Mesenchymal stem cell of Wharton's jelly (primary cell): ENCODE data around the gene MAB21L4.

GRCh38 chr2:239318850-239320006, 81.6 kb downstream of the HDAC4 start:
- CAGE, long polyA plus RNA: no peak

- CAGE, long polyA plus RNA: no peak
These were observed 72.4 kb downstream of the HDAC4 start for GRCh38 chr2:239328111-239329225.

GRCh38 chr2:239348441-239349068, 52.3 kb downstream of the HDAC4 start:
- CAGE, long polyA plus RNA: no peak

DNA sequence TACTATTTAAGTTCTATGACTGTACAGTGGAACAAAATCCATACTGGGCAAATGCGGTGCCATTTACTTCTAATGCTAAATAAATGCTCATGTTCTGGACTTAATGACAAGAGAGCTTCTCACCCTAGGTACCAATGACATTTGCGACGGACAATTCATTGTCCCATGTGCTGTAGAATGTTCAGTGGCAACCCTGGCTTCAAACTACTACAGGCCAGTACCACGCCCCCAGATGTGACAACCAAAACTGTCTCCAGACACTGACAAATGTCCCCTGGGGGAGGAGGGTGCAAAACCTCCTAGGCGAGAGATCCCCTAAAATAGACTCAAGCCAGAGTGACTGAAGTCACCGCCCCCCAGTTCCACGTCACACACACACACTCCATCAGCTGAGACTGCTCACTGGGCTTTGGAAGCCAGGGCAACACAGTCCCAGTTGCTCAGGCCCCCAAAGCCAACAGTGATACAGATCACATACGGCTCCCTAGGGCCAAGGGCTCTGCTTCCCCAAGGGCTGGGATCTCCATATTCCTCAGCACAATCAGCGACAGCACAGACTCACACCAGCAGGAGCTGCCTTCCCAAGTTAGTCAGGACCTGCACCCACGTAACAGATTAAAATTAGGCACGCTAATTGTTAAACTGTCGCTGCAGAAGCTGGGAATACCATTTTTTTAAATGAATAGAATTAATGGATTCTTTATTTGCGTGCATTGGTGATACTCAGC, 19.1 kb downstream of the HDAC4 start:
- CAGE, long polyA plus RNA: no peak

DNA sequence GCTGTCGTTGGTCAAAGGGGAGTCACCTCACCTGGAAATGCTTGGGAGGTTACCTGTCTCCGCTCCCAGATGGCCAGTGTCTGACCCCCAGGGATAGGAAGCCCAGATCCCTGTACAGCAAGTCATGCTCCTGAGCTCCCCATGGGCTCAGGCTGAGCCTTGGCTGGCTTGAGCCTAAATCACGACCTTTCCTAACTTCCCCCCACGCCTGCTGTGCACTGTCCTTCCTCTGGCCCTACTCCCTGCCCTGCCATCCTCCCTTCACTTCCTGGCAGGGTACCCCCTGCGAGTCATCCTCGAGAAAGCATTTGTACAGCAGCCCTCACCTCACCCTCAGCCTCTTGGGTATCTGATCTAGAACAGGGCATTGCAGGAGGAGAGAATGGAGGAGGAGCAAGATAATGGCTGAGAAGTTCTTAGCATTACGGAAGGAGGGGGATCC, 9.2 kb upstream of the HDAC4 start:
- CAGE, long polyA plus RNA: no peak

GRCh38 chr2:239500675-239501718, 100.2 kb upstream of the HDAC4 start:
- CAGE, long polyA plus RNA: no peak

DNA sequence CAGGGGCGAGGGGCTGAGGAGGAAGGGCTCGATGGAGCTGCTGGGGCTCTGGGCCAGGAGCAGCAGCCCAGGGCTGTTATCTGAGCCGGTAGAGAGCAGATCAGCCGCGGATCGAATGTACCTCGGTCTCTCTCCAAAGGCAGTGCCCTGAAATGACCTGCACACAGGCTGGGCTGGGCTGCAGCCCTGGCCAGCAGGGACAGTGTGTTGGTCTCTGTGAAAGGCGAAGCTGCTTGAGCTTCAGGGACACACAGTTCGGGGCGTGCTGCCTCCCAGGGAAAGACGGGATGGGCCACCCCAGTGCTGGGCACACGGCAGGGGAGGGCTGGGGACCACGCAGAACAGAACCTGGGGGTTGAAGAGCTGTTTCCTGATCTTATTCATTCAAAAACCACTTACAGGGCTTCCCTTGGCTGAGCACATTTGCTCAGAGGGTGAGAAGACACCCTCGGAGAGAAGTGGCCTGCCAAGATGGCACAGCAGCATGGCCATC, 290.5 kb upstream of the HDAC4 start:
- CAGE, long polyA plus RNA: no peak

- CAGE, long polyA plus RNA: no peak
These were observed 110.8 kb upstream of the OTOS start for GRCh38 chr2:240250793-240252103.

- CAGE, long polyA plus RNA: no peak
These were observed 61.2 kb upstream of the GPC1 start for GRCh38 chr2:240374064-240374852.

- CAGE, long polyA plus RNA: no peak
These were observed 37.7 kb downstream of the ANKMY1 start for GRCh38 chr2:240519996-240520636.

DNA sequence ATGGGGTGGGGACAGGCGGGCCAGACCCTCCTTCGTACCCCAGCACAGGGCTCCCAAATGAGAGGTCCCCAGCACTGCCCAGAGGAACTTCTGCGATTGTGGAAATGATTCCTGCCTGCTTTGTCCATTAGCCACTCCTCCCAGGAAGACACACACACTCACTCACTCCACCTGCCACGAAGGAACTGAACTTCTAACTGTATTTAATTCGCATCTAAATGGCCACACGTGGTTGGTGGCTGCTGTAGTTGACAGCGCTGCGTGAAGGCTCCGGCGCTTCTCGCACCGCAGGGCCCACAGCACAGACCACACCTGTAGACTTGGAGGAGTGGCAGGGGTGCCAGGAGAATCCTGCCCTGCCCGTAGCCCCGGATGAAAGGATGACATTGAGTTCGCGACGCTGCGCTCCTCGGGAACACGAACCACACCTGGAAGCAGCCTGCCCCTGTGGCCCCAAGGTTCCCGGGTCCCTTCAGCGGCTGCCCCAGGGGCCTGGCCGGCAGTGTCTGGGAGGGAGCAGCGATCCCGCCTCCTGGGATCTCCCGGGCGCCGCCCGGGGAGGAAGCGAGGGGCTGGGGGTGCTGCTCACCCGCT, 501 bp upstream of the RNPEPL1 start:
- CAGE, long polyA plus RNA: no peak

- CAGE, long polyA plus RNA: no peak
These were observed 632 bp downstream of the RNPEPL1 start for GRCh38 chr2:240569026-240569206.

GRCh38 chr2:240578787-240579487, 7.6 kb upstream of the CAPN10 start:
- CAGE, long polyA plus RNA: no peak

- CAGE, long polyA plus RNA: no peak
These were observed 25.8 kb downstream of the KIF1A start for GRCh38 chr2:240793977-240794818.

DNA sequence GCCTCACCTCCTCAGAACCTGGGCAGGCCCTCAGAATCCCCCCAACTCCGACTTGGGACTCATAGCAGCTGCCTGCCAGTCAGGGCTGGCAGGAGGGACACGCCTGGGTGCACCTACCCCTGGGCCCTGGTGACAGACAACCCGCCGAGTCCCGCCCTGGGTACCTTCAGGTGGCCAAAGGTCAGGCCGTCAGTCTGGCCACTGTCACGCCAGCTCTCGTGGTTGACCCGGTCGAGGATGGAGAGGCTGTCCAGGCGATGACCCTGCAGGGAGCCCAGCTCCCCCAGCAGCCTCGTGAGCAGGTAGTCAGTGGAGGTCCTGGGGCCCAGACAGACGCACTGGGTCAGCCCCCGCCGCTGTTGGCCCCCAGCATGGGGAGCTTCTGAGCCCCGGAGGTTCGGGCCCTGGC, 6.1 kb downstream of the MAB21L4 start:
- CAGE, long polyA plus RNA: no peak

- CAGE, long polyA plus RNA: no peak
These were observed at the start of gene MAB21L4 for GRCh38 chr2:240895839-240896538. MAB21L4 (minus strand) TSS chr2:240896156.

- CAGE, long polyA plus RNA: no peak
These were observed 593 bp downstream of the SNED1 start for GRCh38 chr2:240998905-240999517.

DNA sequence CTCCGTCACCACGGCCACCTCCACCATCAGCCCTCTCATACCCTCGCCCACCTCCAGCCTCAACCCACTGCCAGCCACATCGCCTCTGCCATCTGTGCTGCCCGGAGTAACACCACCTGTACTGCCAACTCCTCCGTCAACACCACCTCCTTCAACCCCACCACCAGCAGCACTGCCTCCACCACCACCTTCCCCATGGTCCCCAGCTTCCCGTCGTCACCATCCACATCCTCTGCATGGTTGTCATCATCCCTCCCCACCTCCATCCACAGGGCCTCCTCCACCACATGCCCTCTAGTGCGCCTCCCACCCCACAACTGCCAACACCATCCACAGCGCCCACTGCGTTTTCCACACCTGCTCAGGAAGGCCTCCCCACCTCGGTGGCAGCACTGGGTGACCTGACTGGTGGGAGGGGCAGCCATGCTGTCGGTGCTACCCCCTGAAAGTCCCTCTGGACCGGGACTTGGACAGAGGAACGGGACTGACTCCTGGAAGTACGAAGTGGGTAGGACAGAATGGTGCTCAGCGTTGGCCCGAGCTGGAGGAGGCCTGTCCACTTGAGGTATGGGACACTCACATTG, 1.6 kb downstream of the SNED1 start:
- CAGE, long polyA plus RNA: no peak

DNA sequence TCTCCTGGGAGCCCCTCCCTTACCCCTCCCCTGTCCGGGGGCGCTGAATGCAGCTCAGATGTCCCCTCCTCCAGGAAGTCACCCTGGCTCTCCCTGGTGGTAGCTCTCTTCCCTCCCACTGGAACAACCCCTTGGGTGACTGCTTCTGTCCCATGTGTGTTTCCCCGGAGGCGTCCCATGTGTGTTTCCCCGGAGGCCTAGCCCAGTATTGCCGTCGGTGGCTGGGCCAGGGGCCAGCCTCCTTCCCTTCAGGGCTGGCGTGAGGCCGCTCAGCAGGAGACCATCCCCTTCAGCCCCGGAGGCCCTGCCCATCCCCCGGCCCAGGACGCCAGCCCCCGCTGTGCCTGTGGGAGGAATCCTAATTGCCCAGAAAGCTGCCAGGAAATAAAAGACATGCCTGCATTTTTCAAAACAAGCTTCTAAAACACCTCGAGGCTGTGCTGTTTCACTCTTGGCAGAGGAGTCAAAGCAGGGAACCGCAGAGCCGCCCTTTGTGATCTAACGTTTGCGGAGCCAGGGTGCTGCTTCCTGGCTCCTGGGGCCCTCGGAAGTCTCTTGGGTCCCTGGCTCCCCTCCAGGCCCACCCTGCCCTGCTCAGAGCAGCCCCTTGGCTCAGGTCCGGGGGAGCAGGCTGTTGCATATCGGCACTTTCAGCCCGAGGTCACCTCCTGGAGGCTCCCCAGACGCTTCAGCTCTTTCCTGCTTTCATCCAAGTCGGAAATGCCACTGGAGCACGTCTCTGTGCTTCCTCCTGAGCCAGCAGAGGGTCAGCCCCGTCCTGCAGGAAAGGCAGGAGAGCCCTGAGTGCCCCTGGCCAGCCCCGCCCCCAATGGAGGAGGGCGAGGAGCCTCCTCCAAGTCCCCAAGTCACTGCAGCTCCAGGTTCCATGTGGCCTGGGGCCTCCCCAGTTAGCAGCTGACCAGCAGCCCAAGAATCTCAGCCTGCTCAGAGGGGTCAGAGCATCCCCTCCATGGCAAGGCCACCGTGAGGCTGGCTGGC, 11.5 kb downstream of the SNED1 start:
- CAGE, long polyA plus RNA: no peak

GRCh38 chr2:241048397-241049292, 50.2 kb downstream of the SNED1 start:
- CAGE, long polyA plus RNA: no peak